Cardiac septum (tissue), 1 donor: ENCODE measurements around the gene HDAC7.

DNA sequence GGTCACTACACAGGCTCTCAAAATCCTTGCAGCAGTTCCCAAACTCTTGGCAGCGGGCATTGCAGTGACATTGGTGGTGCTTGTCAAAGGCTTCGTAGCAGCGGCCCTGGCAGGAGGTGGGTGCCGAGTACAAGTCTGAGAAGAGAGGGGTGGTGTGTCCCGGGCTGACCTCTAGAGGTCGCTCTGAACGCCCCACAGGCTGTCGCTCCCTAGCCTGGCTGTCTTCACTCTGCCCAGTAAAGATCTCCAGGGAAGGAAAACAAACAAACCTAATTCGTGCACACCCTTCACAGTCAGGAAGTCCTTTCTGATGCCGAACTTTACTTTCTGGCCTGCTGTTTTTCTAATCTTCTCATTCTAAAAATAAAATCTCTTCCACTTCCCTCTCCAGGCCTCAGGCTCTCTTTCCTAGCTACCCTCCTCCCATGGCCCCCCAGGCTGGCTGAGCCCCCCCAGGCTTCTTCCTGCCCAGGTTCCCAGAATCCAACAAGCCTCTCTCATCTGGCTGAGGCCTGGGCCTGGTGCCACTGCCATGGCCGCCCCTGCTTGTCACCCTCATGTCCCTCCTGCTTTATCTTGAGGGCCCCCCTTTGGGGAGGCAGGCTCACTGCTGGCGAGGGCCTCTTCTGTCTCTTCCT is 7.7 kb downstream of the ENDOU start:
- PRO-cap: bidirectional peak, plus-strand start at position 227 of the sequence, minus-strand start at position 231 of the sequence

DNA sequence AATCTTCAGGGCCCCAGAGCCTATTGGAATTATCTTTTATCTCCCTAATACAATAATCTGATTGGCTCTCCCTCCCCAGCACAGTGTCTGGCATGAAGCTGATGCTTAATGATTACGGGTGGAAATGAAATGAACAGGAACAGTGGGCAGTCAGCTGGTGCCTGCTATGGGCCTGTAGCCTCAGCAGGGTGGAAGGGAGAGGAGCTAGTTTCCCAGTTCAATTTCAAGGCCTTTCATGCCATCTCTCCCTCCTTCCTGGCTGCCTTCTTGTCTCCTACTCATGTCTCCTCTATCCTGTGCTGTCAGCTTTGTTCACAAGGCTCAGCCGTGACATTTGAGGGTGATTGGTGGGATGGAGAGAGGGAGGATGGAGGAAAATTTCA is 4.3 kb upstream of the RAPGEF3 start:
- PRO-cap: no peak

DNA sequence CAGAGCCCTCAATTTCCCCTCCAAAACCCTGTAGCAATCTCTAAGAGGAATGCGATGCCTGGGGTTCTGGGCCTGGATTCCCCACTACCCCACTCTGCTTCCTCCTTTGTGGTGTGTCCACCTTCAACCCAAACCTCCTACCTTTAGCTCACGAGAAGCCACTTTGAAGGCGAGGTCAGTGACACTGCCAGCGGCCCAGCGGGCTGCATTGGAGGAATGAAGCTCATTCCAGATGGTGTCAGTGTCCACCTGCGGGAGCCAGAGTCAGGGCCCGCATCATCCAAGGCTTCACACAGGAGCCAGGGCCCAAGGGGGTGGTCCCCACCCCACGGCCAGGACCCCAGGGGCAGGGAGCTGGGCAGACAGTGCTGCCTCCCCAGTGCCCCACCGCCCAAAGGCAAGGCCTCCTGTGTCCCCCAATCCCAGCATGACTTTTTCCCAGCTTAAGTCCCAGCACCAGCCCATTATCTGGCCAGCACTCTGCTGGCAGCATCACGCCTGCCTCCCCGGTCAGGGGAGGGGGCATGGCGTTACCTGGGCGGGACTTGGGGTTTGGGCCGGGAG is 16.7 kb downstream of the SLC48A1 start:
- PRO-cap: no peak

- PRO-cap: no peak
Measured at GRCh38 chr12:47794373-47795176, 21.5 kb downstream of the SLC48A1 start.

DNA sequence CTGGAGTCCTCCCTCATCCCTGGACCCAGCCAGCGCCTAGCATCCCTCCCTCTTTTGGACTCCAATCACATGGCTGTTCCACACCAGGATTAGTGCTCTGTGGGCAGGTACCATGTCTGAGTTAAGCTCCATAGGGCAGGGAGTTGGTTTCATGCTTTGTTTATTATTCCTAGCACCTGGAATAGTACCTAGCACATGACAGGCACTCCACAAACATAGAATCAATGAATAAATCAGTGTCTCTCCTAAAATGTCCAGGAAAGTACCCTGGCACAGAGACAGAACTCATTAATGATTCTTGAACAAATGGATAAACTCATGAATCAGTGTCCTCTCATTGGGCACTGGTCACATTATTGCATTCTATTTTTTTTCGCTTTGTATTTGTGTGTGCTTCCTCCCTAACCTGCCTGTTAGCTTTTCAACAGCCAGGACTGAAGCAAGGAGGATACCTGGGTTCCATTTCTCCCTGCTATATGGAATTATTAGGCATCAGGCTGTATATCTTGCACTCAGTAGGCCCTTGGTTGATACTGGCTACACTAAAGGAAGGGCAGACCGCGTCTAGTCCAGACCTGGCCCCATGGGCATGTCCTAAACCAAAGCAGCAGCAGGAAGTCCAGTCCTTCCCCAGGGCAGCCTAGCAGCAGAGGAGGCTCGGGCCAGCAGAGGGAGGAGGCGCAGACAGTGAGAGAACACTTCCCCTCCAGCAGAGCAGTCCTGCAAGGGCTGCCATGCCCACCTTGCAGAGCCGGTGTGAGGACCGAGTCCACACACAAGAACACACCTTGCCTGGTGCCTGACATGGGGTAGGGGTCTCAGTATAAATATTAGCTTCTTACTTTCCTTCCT is 18.4 kb downstream of the HDAC7 start:
- PRO-cap: no peak

GRCh38 chr12:47801960-47802817 is 17.5 kb downstream of the HDAC7 start:
- PRO-cap: no peak

GRCh38 chr12:47818145-47818485 is 1.6 kb downstream of the HDAC7 start:
- PRO-cap: no peak

DNA sequence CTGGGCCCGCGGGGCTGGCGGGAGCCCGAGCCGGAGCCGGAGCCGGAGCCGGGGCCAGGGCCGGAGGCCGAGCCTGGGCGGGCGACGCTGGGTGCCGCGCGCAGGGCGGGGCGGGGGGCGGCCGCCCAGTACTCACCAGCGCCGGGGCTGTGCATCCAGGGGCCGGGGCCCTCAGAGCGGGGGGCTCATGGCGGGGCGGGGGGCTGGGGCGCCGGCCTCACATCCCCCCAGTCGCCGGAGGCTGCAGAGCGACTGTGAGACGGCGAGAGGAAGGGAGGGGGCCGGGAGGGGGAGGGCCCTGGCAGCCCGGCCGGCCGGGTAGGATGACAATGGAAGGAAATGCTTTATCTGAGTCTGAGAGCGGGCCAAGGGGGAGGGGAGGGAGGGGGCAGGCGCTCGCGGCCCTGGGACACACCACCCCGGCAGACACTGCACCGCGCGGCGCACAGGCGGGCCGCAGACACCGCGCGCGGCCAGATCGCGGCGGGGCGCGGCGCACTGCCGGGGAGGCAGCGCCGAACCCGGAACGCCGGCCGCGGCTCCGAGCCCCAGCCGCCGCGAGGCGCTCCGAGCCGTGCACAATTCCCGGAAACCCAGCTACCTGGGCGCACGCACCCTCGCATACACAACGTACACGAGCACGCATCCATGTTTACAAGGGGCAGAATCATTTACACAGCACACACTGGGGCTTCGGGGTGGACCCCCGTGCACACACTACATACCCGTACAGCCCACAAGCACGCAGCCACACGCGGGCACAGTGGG is at the start of gene HDAC7:
Gene HDAC7 (minus strand): TSS at position 273 of the 768 bp plus-strand sequence.
- PRO-cap: bidirectional peak, plus-strand start at position 446 of the sequence, minus-strand start at position 243 of the sequence

- PRO-cap: no peak
Measured at GRCh38 chr12:47822259-47823012, 2.7 kb upstream of the HDAC7 start.

GRCh38 chr12:47824155-47824931 is 4.6 kb upstream of the HDAC7 start:
- PRO-cap: no peak

GRCh38 chr12:47863369-47863909 is 41.4 kb downstream of the VDR start:
- PRO-cap: no peak

DNA sequence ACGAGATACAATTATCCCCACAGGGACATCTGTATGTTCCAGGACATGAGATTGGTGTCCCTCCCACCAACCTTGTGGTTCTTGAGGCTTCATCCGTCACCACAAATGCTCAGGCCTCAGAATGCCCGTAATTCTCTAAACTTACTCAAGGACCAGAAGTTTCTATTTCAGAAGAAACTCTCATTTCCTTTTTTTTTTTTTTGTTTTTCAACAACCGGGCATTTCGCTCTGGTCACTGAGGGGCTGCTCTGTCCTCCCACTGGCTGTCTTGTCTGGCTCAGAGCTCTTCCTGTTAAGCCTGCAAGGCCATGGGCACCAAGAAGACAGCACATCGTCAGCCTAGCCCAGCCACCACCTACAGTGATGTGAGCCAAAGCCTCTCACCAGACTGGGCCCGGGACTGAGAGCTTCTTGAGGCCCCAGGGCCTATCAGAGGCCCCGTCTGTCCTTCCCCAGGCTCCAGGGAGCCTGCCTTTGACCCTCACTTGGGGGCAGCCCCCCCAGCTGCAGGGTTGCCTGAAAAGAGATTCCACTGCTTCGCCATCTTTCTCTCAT is 36.1 kb downstream of the VDR start:
- PRO-cap: no peak

- PRO-cap: no peak
Measured at GRCh38 chr12:47900121-47901094, 4.4 kb downstream of the VDR start.

GRCh38 chr12:47905261-47905994 is 634 bp upstream of the VDR start:
- PRO-cap: no peak

GRCh38 chr12:47943523-47944075 is 19.8 kb upstream of the TMEM106C start:
- PRO-cap: no peak

GRCh38 chr12:48001778-48002568 is 2.3 kb downstream of the COL2A1 start:
- PRO-cap: no peak

DNA sequence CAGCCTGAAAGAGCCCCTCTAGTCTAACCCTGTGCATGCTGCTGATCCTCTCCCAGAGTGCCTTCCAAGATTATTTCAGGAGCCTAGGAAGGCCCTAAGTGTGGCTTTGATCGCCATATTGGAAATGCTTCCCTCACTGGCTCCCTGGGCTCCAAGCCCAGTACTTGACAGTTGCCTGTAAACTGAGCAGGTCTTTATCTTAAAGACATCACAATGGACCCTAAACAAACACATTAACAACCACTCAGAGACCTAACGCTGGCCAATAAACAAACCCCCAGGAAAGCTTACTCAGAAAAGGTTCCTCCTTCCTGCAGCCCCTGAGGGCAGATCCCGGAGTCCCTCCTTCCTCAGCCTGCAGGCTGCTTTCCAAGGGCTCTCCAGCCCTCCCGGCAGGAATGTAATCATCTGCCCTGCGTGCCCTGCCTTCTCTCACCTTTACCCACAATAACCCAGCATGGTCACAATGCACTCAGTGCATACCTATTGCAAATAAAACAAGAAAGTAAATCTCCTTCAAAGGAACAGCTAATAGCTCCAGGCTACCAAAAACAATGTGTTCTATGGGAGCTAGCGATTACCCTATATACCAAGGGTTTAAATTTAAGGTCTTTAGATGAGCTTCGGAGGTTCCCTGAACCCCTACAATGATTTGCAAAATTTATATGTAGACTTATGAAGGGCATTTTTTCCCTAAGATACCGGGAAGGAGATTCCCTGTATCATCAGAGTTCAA is 17.6 kb upstream of the COL2A1 start:
- PRO-cap: no peak

GRCh38 chr12:48184281-48184566 is 780 bp downstream of the CCDC184 start:
- PRO-cap: no peak

DNA sequence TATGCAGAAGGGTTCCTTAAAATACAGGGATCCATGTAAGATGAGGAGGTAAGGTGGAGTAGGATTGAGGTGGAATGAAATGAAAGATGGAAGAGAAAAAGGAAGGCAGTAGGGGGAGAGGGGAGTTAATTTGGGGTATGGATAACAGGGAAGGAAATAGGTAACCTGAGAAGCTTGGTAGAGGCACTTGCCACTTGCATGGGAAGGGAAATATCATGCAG is 2.2 kb downstream of the OR10AD1 start:
- PRO-cap: no peak

GRCh38 chr12:48237200-48237674 is 34.1 kb upstream of the OR10AD1 start:
- PRO-cap: no peak